Endometrial microvascular endothelial cells (primary cell): ENCODE data around the gene ADAP2.

DNA sequence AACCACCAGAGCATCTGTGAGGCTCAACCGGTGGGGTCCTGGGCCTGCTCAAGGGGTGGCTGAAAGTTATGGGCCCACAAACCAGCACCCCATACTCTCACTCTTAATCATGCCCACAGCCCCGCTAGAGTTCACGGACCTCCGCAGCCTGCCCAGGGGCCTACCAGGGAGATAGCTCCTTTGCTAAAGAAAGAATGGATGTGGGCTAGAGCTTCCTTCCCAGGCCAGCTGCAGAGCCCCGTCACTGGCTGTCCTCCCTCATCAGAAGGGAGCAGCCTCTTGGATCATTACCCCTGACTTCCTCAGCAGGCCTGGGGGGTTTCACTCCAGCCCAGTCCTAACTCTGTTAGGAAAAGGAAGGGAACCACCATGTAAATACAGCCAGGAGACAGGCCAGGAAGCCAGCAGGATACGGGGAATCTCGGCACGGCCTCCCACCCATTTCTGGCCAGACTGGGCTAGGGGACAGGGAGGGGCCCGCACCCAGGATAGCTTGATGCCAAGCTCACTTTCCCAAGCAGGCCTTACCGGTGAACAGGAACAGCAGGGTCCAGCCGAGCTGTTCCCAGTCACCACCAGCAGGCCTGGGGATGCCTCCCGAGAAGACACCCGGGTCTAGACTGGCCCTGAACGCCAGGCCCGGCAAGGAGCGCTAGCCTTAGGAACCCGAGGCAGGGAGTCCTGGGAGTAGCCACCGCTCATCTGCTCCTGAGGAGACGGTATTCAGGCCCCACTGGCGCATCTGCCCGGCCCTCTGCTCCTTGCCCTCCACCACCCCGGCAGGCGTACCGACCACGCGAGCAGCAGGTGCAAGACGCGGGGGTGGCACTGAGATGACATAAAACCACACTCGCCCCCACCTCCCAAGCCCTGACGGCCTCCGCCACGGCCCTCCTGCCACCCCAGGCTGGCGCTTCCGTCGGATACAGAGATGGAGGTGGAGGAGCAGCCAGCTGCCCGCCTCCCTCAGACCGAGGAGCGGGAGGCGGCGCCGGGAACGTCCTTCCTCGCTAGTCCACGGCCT, 1.0 kb downstream of the GIT1 start:
- RAMPAGE, long total RNA = no peak

GRCh38 chr17:29616743-29617630, 5.7 kb downstream of the CORO6 start:
- RAMPAGE, long total RNA = no peak

GRCh38 chr17:29619232-29619740, 3.4 kb downstream of the CORO6 start:
- RAMPAGE, long total RNA = no peak

GRCh38 chr17:29624673-29625737, 2.3 kb upstream of the CORO6 start:
- RAMPAGE, long total RNA = no peak

GRCh38 chr17:29690757-29691347, 68.1 kb upstream of the CORO6 start:
- RAMPAGE, long total RNA = no peak

- RAMPAGE, long total RNA = no peak
Observed at GRCh38 chr17:29875318-29875865, 54.6 kb downstream of the SSH2 start.

GRCh38 chr17:29931067-29931849, 1.2 kb upstream of the SSH2 start:
- RAMPAGE, long total RNA = no peak

DNA sequence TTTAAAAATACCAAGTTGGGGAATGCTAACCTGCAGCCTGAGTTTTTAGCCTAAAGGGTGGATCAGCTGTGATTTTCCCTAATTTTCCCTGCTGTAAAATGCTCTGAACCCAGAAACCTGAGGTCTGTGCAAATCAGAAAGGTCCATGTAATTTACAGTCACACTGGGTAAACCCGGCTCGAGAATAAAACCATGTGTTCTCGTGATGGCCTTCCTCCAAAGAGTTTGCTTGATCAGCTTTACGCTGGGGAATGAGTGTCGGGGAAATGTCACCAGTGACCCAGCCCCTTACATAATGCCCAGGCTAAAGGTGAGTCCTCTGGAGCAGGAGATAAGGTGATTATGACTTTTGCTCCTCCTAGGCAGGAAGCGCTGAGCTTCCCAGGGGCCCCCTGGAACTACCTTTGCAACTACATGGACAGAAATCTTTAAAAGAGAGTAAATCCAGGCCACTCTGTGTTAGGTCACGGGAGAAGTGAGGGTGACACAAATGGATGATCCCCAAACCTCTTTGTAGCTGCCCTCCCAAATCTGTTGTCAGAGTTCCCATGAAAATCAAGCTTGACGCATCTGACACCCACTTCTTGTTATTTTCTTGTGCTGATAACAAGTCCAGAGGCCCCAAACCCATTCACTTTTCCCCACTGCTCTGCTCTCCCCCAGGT, 15.6 kb downstream of the SLC6A4 start:
- RAMPAGE, long total RNA = no peak

DNA sequence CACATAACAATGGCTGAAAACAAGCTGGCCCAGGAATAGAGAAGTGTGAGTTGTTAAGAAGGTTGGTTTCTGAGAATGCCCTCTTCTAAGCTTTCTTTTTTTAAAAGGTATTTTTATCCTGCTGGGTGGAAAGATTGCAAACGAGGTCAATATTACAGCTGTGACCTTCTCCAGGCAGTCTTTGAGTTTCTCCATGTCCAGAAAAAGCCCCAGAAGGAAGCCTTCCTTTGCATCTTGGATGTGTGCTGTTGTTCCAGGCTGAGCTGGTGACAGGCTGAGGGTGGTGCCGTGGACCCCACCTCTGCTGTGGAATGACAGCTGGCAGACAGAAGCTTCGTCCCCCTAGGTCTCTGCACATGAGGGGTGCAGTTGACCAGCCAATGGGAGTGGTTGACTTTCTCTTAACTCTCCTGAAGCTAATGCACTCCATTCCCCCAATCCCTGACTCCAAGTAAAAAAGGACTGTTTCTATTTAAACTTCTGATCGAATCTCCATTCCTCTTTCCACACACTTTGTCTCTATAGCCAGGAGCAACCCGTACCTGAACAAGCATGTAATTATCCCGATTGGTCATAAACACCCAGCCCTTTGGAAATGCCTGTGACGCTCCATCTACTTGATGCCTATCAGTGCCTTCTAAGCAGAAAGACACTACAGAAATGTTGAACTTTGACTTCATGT, 9.9 kb downstream of the SLC6A4 start:
- RAMPAGE, long total RNA = no peak

DNA sequence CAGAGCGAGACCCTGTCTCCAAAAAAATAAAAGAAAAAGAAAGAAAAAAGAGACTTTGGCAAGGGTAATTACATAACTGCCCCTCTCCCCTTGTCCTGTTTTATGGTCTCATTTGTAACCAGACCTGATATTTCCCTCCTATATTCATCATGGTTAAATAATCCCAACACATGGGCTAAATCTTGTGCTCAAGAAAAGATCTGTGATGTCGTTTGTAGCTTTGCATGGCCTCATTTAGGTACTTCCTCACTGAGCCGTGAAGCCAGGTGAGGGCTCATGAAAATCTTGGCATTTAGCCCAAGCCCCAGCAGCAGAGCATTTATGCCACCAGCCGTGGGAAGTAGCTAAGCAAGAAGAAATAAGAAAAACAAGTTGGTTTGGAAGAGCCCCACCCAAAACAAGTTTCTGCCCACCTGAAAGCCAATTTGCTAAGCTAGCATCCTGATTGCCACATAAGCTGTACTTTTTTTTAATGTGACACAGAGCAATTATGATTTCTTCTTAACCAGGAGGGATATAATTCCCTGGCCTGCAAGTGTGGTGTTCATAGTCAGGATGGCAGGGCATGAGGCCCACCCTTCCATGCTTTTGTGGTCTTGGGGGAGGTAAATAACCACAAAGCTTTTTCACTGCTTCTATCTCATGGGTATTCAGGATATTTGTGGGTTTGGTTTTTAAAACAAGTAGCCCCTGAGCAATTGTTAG, 10.6 kb downstream of the TMIGD1 start:
- RAMPAGE, long total RNA = no peak

DNA sequence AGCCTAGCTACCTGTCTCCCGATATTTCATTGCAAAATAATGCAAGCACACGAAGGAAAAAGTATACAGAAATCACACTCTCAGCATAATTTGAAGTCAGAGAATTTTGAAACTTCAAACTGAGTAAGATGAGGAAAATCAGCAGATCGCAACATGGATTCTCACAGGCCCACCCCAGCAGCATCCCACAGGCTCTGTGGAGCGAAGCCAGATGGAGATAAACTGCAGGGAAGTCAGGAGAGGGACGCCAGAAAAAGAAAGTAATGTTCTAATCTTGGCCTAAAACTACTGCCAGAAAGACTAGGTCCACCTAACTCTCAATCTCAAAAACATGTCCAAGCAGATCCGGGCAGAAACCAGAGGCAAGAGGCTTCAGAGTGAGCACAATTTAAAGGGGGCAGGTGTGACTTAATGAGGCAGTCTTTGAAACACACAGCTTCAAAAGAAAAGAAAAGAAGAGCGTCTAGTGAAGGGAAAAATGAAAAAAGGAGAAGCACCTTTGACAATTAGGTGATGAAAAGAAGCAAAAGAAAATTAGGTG, 4.8 kb upstream of the GOSR1 start:
- RAMPAGE, long total RNA = no peak

DNA sequence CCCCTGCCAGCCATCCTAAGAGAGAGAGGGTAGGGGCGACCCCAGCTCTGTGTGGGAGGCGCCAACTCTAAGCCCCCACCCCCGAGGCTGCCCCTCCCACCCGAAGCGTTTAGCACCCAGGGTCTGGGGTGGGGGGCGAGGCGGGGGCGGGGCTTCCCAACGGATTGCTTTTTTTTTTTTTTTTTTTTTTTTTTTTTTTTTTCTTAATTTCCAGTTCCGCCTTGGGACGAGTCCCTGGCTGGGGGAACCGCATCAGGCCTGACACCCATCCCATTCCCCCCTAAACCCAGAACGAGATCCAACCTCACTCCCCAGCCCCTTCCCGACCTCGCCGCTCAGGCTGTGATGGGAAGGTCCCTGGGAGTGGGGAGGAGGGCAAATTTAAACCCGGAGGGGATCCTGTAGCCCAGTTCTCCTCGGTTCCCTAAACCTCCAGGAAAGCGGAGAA, 169.1 kb downstream of the GOSR1 start:
- RAMPAGE, long total RNA = no peak

DNA sequence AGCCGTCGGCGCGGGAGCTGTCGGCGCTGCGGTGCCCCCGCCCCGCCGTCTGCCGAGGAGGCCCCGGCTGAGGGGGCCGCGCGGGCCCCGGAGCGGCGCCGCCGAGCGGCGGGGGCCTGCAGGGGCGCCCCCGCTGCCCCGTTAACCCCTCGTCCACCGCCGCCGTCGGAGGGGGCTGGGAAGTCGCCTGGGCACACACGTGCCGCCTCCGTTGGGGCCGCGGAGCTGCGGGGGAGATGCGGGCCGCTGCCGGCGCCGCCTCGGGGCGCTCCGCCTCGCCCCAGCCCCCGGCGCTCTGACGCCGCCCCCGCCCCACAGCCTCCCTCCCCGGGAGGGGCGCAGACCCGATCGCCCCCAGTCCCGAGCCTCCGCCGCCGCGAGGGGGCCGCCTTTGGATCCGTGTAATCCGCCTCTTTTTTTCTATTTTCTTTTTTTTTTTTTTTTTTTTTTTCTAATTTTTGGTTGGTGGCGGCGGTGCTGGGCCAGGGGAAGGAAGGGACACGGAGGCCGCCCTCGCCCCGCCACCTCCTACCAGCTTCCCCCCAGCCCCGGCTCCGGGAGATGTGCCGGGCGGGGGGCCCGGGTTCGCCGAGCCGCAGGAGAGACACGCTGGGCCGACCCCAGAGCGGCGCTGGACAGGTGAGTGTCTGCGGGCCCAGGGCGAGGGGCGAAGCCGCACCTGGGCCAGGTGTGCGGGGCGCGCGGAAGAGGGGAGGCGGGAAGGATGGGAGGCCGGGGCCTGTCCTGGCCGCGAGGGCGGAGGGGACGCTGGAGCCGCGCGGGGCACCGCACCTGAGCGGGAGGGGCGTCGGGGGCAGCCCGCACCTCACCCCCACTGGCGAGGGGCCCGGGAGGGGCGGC, 115.1 kb downstream of the CRLF3 start:
- RAMPAGE, long total RNA = no peak

DNA sequence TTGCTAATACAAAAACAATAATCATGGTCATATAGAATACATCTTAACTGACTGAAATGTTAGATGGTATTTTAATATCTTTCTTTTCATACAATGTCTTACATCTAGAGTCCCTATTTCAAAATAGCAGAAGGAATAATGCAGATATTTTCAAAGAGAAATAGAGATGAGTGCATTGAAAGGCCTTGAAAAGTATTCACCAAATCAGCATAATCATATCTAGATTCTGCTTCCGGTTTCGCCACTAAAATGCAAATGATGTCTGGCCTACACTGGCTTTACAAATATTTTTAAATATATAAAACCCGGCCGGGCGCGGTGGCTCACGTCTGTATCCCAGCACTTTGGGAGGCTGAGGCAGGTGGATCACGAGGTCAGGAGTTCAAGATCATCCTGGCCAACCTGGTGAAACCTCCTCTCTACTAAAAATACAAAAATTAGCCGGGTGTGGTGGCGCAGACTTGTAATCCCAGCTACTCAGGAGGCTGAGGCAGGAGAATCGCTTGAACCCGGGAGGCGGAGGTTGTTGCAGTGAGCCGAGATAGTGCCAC, 1.6 kb downstream of the CRLF3 start:
- RAMPAGE, long total RNA = no peak

GRCh38 chr17:30921464-30922186, at the start of gene ADAP2:
Gene ADAP2 (plus strand): TSS chr17:30921945.
- RAMPAGE, long total RNA = no peak

DNA sequence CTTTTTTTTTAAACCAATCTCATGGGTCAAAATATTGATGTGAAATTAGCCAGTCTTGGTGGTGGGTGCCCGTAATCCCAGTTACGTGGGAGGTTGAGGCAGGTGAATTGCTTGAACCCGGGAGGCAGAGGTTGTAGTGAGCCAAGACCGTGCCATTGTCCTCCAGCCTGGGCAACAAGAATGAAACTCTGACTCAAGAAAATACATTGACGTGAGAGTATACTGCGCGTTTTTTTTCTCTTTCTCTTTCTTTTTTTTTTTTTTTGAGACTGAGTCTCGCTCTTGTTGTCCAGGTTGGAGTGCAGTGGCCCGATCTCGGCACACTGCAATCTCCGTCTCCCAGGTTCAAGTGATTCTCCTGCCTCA, 20.3 kb downstream of the RNF135 start:
- RAMPAGE, long total RNA = no peak

GRCh38 chr17:31007820-31008998, 37.4 kb downstream of the RNF135 start:
- RAMPAGE, long total RNA = no peak

DNA sequence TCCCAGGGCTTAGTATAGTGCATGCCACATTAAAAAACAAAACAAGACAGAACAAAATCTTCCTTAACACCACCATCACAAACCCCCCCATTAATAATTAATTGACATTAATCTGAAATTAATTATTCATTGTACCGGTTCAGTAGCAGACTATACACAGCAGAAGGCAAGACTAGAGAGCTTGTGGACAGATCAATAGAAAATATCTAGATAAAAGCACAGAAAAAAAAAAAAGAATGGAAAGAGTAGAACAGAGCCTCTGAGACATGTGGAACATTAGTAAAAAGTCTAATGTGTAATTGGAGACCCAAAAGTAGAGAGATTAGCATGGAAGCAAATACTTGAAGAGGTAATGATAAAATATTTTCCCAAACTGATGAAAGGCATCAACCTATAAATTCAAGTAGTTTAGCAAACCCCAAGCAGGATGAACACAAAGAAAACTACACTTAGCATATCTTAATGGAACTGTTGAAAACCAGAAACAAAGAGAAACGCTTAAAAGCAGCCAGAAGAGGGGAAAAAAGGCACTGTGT, 16.3 kb downstream of the NF1 start:
- RAMPAGE, long total RNA = no peak

DNA sequence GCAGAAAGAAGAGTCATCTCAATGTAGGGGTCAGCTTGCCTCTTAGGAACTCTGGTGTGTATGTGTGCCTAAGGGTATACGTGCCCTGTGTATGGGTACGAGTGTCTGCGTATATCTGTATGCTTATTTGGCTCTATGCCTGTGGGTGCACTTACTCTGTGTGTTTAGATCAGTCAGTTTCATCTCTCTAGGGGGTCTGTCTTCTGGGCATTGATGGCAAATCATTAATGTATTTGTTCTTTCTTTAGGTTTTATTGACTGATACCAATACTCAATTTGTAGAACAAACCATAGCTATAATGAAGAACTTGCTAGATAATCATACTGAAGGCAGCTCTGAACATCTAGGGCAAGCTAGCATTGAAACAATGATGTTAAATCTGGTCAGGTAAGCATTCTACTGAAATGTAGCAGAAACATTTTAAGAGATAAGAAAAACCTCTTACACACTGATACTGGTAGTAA, 67.4 kb downstream of the OMG start:
- RAMPAGE, long total RNA = no peak

GRCh38 chr17:31256944-31257446, 40.0 kb downstream of the OMG start:
- RAMPAGE, long total RNA = no peak